ENCODE measurements around a stretch of chr3.

DNA sequence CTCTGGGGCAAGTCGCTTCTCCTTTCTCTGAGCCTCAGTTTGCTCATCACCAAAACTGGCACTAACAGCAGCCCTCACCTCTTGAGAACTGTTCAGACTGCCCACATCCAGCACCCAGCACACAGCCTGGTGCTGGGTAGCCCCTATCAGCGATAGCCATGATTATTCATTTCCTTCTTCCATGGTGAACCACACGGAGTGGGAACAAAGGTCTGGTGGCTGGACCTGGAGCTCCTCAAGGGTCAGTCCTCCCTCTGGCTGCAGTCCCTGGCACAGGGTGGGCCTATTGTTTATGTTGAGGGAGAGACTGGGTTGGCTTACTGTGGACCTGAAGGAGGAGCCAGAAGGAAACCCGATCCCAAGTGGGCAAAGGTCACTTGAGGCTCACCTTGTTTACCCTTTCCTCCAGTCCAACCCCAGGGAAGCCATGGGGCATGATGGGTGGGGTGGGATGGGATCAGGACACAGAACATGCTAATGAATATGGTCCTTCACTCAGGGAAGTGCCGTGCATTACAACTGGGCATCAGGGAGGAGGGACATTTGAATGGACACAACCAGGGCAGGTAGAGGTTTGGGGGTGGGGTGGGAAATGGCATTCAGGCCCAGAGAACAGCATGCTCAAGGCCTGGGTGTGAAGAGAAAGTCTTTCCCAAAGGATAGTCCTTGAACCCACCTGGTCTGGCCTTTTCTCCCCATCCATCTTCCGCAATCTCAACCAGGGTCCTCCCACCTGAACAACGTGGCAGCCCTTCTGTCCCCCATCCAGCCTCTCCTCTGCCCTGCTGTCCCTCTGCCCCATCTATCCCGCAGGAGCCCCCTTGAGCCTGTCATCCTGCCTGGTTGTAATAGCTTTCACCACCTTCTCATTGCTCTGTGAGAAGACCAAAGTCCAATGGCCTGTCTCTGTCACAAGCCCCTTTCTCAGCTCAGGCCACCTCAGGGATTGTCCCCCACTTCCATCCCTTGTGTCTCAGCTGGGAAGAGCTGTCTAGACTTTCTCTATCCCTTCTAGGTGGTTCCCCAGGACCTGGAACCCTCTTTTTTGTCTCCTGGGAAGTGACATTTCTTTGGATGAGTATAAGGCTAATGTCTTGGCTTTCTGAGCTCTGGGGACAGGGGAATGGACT is 1.3 kb upstream of the PRKCD start:
- PRO-cap = no peak

- PRO-cap = no peak
Measured at GRCh38 chr3:53328815-53329613, 18.3 kb downstream of the DCP1A start.

DNA sequence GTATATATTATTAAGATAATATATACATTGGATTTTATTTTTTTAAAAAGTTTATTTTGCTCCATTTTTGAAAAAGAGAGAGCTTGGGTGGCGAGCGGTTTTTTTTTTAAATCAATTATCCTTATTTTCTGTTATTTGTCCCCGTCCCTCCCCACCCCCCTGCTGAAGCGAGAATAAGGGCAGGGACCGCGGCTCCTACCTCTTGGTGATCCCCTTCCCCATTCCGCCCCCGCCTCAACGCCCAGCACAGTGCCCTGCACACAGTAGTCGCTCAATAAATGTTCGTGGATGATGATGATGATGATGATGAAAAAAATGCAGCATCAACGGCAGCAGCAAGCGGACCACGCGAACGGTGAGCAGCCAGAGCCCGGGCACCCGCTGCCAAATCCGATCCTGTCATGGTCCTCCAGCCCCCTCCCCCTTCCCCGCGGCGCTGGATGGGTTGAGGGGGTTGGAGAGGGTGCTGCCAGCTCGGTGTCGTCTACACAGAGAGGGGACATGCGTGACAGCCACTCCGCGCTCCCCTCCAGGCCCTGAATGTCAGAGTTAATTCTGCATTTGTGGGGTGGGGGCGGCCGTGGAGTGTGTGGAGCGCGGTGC is 569 bp downstream of the CACNA1D start:
- PRO-cap = no peak

- PRO-cap = no peak
Measured at GRCh38 chr3:54033634-54034303, 88.6 kb upstream of the CACNA2D3 start.

GRCh38 chr3:54600582-54601157 is 327.2 kb downstream of the LRTM1 start:
- PRO-cap = no peak

DNA sequence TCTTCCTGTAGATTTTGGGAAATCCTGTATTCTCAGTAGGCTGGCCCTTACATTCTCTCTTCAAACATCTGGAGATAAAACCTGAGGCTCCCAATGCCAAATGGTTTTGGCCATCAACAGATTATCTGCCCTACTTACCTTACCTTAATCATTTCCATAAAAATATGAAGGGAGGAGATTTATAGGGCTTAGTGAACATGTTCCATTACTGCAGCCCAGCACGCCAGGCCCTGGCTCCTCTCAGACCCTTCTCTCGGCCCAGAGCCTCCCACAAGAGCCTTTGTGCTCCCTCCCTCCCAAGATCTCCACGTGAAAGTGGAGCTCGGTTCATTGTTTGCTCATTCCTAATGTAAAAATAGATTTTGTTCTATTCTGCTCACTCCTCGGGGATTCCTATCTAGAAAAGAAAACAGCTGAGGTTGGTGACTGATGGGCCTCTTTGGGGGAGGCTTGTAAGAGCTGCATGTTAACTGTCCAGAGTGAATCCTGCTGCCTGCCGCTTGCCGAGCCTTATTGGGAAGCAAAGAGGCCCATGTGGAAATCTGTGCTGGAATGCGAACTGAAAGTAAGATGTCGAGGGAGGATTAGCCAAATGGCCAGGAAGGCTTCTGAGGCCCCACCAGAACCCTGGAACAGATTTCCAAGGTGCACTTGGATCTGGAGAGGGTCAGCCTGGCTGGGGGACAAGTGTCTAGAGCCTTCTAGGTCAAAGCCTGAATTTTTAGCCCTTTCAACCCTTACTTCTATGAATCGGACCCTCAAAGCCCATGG is 267.2 kb downstream of the LRTM1 start:
- PRO-cap = no peak

DNA sequence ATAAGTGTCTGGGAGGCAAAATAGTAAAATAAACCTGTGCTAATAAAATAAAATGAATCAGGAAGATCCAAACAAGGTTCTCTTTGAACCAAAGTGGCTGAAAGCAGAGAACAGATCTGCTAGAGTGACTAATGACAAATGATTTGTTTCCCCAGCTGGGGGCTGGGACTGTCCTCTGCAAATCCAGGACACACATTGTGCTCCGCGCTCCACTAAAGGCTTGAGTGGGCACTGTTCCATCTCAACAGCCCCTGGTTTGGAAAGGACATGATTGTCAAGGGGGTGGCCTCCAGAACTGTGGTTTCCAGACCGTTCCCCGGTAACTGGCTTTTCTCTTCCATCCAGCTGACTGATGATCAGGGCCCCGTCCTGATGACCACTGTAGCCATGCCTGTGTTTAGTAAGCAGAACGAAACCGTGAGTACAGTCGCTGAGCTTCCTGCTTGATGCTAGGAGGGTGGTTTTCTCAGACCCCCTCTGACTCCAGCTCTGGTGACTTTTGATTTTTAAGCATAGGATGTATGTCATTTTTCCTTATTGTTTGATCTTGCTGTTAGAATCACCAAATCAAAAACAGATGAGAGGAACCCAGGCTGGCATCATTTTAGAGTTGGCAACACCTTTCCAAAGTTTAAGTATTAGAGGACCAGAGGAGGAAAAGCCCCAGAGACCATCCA is 90.9 kb downstream of the LRTM1 start:
- PRO-cap = no peak

GRCh38 chr3:54891209-54892108 is 36.4 kb downstream of the LRTM1 start:
- PRO-cap = no peak

DNA sequence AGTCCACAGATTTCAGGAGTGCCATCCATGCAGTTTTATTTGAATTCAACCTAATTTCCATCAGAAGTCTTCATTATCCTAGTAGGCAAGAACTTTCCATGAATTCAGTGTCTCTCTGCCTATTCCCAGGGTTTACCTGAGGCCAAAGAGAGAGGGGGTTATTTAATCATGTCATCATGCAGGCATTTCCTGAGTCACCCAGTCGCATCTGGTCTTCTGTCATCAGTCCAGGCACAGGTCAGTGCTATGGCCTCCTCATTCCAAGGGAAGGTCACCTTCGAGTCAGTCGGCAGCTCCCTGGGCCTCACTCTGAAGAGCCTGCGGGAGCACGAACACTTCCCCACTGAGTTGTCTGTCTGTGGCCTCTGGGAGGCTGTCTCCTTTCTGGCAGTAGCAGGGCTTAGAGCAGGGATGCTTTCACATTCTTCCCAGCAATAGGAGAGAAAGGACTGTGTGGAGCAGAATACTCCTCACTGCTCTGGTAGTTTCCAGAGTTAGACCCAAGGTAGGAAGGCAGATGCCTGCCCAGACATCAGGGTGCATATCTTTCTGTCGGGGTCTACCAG is 26.2 kb upstream of the LRTM1 start:
- PRO-cap = no peak

DNA sequence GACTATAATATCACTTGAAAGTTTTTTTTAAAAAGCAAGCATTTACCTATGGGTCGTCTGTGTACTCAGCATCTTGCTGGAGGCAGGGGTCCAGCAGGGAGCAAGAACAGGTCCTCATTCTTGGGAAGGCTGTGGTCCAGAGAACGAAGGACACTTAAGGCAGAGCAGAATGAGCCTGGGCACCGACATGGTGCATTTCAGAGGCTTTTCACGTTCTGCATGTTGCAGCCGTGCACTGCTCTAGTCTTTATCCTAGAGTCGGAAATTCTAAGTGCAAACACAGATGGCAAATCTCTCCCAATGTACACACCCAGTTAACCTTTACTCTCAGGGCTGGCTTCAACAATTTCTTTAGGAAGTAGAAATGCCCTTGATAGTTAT is 39.0 kb upstream of the LRTM1 start:
- PRO-cap = no peak

- PRO-cap = no peak
Measured at GRCh38 chr3:55468154-55469238, 18.6 kb downstream of the WNT5A start.

DNA sequence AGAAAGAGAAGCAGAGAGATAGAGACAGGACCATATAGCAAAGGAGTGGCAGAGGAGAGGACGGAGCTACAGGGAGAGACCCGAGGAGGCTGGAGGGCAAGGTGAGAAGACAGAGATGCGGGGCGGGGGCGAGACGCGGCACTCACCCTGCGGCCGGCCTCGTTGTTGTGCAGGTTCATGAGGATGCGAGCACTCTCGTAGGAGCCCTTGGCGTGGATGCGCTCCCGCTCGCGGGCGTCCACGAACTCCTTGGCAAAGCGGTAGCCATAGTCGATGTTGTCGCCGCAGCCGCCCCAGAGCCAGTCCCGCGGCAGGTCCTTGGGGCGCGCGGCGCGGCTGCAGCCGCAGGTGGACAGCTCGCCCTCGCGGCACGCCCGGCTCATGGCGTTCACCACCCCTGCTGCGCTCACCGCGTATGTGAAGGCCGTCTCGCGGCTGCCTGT is 12.9 kb downstream of the WNT5A start:
- PRO-cap = no peak

- PRO-cap = no peak
Measured at GRCh38 chr3:55483431-55484078, 3.6 kb downstream of the WNT5A start.

DNA sequence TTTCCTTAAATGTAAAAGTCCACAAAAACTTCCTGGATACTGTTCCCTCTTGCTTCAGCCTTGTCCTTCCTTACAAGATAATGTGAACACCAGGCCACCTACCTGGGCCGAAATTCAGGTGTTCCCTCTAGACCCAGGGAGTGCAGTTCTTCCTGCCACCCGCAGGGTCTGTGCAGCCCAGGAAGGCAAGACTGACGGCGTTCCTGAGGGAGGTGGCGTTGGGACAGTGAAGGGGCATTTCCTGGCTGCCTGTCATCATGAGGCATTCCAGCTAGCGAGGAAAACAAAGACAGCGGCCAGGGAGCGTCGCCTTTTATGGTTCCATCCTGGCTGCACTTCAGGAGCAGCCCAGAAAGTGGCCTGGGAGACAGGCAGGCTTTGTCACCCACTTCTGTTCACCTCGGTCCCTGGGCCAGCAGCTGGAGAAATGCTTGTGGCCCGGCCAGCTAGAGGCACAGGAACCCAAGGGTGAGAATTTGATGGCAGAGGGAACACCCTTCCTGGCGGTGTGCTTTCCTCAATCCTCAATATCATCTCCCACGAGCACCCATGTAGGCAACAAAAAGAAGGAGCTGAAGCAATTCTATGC is 84.9 kb upstream of the WNT5A start:
- PRO-cap = no peak

GRCh38 chr3:56557334-56558420 is 702 bp downstream of the CCDC66 start:
- PRO-cap = unidirectional peak, minus-strand start at chr3:56557610

DNA sequence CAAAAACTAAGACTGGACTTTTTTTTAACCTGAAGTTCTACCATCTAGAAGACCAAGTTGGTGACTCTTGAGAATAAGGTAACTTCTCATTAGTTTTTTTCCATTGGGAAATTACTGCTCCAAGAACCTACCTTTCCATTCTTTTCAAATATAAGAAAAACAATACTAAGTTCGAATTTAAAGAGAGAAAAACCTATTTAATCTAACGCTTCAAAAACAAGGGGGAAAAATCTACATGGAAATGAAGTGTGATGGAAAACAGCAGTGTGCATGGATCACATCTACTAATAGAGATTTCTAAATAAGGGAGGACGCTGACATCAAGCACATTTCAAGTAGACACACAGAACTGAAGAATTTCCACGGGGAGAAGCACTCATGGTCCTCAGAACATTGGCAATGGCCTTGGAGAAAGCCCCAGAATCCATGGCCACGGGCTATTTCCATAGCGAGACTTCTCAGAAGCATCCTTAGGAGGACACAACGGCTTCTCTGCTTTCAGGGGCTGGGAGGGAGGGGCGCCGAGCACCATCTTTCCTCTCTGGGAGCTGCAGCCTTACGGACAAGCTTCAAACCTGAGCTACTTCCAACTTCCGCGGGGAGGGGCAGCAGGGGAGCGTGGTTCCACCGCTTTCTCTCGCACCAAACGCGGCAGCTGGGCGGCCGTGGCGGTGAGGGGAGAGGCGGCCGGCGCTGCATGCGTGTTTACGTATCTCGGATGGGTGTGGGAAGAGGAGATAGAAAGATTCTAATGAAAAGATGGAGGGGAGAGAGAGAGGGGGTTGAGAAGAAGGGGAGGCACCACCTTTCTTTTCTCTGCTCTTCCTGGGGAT is 978 bp downstream of the TASOR start:
- PRO-cap = unidirectional peak, plus-strand start at position 346 of the sequence; bidirectional peak, plus-strand start at position 645 of the sequence, minus-strand start at position 648 of the sequence

DNA sequence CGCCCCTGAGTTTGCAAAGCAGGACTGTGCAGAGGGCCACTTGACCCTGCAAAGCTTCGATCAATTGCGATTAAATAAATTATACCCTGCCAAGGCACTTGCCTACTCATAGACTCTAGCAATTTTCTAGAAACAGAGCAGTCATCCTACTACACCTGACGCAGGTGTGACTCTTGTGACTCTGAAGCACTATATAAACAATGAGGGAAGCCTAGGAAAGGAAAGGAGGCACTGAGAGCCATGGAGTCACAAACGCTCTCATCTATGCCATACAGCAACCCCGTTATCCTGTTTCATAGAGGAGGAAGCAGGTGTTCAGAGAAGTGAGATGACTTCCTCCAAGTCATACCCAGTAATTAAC is 14.5 kb downstream of the ARHGEF3 start:
- PRO-cap = no peak

GRCh38 chr3:56790212-56790729 is 11.5 kb downstream of the ARHGEF3 start:
- PRO-cap = no peak

DNA sequence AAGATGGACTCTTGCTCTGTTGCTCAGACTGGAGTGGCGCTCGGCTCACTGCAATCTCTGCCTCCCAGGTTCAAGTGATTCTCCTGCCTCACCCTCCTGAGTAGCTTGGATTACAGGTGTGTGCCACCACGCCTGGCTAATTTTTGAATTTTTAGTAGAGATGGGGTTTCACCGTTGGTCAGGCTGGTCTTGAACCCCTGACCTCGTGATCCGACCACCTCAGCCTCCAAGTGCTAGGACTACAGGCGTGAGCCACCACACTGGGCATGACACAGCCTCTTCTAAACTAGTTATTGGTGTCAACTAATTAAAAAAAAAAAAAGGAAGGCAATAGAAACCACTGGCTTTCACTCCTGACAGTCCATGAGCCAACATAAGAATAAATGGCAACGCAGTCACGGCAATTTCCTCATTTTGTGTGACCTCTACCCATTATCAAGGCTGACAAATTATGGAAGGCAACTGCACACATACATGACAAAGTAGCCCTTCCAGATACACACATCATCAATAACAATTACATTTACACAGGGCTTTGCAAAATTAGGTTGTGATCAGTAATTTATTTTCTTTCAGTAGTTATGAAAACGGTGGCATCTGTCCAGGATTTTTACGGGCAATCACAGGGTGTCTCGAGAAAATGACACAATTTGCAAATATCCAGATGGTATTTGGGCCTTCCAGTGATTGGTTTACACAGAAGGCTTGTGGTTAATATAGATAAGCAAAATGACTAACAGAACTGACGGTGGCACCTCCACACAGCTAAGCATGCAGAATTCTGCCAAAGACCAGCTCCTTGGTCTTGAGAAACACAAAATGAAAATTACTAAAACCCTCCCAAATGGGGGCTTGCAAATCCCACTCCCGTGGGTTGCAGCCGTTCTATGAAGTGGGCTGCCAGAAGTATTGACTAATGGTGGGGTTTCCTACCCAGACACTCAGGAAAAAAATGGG is 5.8 kb downstream of the ARHGEF3 start:
- PRO-cap = no peak

DNA sequence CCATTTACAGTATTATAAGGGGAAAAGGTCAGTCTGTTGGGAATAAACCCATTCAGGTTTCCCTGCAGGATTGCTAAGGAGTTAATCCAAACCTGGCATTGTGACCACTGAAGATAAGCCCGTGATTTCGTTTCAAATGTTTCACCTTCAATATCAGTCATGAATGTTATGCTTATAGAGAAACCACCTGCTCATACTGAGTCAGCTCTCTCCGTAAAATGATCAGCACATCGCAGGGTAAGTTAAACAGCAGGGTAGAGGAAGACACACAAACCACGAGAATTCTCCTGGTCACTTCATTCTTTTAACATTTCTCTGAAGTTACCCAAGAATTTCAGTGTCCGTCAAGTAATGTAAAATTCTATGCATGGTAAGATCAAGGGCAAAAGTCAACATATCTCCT is 67.4 kb upstream of the ARHGEF3 start:
- PRO-cap = no peak

All from sciatic nerve (tissue), 1 donor.